Measurements from ENCODE around the genes AP3M1, ADK and KAT6B.

DNA sequence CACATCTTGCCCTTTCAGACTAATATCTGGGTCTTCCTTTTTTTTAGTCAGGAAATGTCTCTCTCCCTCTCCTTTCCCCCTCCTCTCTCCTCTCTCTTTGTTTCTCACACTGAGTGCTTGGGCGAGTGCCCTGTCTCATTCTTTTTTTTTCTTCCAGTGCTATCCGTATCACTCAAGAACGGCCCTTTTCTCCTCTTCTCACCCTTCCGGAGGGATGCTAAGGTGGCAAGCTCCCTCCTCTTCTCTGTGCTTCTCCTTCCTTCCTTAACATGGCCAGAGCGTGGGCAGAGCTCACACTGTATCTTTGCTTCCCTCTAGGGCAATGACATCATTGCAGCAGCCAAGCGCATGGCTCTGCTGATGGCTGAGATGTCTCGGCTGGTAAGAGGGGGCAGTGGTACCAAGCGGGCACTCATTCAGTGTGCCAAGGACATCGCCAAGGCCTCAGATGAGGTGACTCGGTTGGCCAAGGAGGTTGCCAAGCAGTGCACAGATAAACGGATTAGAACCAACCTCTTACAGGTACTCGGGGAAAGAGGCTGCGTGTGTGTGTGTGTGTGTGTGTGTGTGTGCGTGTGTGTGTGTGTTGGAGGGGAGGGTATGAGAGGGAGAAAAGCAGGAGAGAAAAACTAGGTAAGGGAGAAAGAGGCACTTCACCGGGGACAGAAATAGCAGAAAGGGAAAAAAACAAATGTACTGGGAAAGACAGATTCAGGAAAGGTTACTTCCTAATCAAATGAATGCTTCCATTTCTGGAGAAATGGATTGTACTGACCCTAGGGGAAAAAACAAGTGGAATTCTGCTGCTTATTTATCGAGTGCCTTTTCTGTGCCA is 36.5 kb downstream of the AP3M1 start:
- PRO-cap: no peak
- RAMPAGE, long total RNA, 4 experiments: no peak in any of the 4 experiments

GRCh38 chr10:74150238-74151127 is at the start of gene AP3M1:
Gene AP3M1 (minus strand): TSS chr10:74150828.
- PRO-cap: unidirectional peak, minus-strand start at chr10:74150549; unidirectional peak, minus-strand start at chr10:74150791; bidirectional peak, plus-strand start at chr10:74151221, minus-strand start at chr10:74151038
- RAMPAGE, long total RNA, 4 experiments: start-site peak on the minus strand in 4 of 4 experiments, at chr10:74150779-74150842 at its widest, 21 to 721 reads per replicate

- PRO-cap: bidirectional peak, plus-strand start at chr10:74151221, minus-strand start at chr10:74151038; unidirectional peak, plus-strand start at chr10:74151441; bidirectional peak, plus-strand start at chr10:74151574, minus-strand start at chr10:74151577; unidirectional peak, plus-strand start at chr10:74152067
- RAMPAGE, long total RNA, 4 experiments: start-site peak on the plus strand in 3 of 4 experiments, at chr10:74151199-74151267 at its widest, 46 to 221 reads per replicate
Measured at GRCh38 chr10:74151128-74152352, at the start of gene ADK. Gene ADK (plus strand): TSS chr10:74151221.

- PRO-cap: unidirectional peak, plus-strand start at chr10:74153424
- RAMPAGE, long total RNA, 4 experiments: no peak in any of the 4 experiments
Measured at GRCh38 chr10:74153154-74153555, 2.1 kb downstream of the ADK start.

- PRO-cap: bidirectional peak, plus-strand start at chr10:74826600, minus-strand start at chr10:74826235; bidirectional peak, plus-strand start at chr10:74827099, minus-strand start at chr10:74826939
- RAMPAGE, long total RNA, 4 experiments: start-site peak on the plus strand in 2 of 4 experiments, at chr10:74826596-74826644 at its widest, 18 to 31 reads per replicate
Measured at GRCh38 chr10:74826129-74827002, at the start of gene KAT6B. Gene KAT6B (plus strand): TSS chr10:74826600.

DNA sequence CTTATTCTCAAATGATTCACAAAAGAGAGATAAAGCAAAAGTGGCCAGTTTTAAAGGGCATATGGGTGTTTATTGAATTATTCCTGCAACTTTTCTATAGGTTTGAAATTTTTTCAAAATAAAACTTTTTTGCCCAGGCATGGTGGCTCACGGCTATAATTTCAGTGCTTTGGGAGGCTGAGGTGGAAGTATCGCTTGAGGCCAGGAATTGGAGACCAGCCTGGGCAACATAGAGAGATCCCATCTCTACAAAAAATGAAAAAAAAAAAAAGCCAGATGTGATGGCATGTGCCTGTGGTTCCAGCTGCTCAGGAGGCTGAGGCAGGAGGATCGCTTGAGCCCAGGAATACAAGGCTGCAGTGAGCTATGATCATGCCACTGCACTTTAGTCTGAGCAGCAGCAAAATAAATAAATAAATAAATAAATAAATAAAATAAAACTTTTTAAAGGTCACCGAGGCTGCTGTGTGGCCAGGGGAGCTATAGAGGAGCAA is 46.7 kb downstream of the KAT6B start:
- PRO-cap: no peak
- RAMPAGE, long total RNA, 4 experiments: no peak in any of the 4 experiments

DNA sequence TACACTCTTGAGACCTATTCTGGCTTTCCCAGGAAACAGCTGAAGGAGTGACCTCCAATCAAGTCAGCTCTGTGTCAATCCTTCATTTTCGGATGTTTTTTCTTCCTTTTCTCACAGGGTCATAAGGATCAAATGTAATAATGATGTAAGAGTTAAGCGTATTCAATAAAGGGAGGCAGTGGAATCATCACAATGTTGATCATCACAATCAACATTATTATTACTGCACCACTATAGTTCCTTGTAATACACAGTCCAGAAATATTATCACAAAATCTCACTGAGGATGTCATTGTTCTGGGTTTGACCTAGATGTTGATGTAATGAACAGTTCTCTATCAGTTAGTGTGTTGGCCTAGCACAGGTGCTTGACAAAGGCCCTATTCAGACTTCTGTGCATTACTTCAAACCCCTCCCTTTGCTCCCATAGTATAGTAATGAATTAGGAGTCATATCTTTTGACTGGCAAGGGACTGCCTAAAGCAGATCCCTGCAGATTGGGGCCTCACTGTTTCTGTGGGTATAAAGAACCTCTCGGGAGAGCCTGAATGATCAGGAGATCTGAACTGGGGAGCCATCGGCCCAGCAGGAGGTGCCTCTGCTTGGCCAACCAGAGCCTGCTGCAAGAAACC is 100.5 kb downstream of the KAT6B start:
- PRO-cap: no peak
- RAMPAGE, long total RNA, 4 experiments: no peak in any of the 4 experiments

DNA sequence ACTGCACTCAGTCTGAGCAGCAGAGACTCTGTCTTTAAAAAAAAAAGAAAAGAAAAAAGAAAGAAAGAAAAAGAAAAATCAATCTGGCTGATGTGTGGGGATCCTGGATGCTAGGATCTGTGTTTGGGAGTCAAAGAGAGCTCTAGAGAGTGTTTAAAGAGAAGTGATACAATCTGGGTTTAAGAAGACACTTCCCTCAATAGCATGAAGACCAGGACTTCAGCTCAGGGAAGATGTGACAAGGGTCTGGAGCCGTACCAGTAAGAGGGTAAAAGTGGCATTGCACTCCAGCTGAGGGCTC is 27.4 kb downstream of the DUSP29 start:
- PRO-cap: no peak
- RAMPAGE, long total RNA, 4 experiments: no peak in any of the 4 experiments

DNA sequence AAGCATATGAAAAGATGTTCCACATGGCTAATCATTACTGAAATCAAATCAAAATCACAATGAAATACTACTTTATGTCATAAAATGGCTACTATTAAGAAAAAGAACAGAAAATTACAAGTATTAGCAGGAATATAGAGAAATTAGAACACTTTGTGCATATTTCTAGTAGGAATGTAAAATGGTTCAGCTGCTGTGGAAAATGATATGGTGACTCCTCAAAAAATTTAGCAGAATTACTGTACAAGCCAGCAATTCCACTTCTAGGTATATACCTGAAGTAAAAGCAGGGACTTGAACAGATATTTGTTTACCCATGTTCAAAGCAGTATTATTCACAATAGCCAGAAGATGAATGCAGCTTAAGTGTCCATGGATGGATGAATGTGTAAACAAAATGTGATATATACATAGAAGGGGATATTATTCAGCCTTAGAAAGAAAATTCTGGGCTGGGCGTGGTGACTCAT is 25.4 kb downstream of the SAMD8 start:
- PRO-cap: no peak
- RAMPAGE, long total RNA, 4 experiments: no peak in any of the 4 experiments

- PRO-cap: no peak
- RAMPAGE, long total RNA, 4 experiments: no peak in any of the 4 experiments
Measured at GRCh38 chr10:75233333-75233912, 2.3 kb downstream of the COMTD1 start.

GRCh38 chr10:75399716-75400283 is 1.8 kb downstream of the ZNF503 start:
- PRO-cap: bidirectional peak, plus-strand start at chr10:75400138, minus-strand start at chr10:75400027
- RAMPAGE, long total RNA, 4 experiments: no peak in any of the 4 experiments

- PRO-cap: no peak
- RAMPAGE, long total RNA, 4 experiments: no peak in any of the 4 experiments
Measured at GRCh38 chr10:75407297-75407712, 5.7 kb upstream of the ZNF503 start.

DNA sequence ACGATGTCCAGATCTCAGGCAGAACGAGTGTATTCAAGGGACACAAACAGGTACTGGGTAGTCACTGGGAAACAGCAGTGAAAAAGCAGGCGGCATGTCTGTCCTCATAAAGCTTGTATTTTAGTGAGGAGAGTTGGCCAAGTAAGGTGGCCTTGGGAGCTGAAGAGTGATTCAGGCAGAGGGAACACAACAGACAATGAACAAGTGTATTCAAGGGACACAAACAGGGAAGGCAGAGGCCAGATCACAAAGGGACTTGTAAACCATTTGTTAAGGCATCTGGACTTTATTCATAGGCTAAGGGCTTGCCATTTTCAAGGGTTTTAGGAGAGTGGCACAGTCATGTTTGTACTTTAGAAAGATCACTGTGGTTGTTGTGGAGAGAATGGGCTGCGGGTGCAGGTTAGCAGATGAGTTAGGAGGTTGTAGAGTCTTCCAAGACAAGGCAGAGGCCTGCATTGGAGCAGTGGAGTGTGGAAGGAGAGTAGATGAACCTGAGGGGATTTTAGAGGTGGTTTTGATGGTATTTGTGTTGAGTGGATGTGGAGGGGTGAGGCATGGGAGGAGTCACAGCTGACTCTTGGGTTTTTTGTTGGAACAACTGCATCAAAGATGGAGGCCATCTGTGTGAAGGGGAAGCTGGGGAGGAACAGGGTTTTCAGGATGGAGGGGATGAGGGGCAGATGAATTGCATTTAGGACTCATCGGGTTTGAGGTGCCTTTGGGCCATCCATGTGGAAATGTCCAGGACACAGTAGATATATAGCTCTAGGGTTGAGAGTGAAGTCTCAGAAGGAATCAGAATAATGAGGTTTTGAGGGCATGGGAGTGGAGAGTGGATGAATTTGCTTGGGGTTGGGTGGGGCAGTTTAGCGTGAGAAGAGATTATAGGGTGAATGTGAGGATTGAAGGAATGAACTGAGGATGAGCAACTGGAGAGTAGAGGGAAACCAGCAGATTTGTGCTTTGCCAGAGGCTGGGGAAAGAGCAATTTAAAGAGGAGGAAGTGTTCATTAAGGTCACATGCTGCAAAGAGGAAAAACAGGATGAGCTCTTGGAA is 49.3 kb downstream of the LRMDA start:
- PRO-cap: no peak
- RAMPAGE, long total RNA, 4 experiments: start-site peak on the plus strand in 1 of 4 experiments, centred at positions 54 to 235 of the sequence, 5 to 6 reads per replicate

DNA sequence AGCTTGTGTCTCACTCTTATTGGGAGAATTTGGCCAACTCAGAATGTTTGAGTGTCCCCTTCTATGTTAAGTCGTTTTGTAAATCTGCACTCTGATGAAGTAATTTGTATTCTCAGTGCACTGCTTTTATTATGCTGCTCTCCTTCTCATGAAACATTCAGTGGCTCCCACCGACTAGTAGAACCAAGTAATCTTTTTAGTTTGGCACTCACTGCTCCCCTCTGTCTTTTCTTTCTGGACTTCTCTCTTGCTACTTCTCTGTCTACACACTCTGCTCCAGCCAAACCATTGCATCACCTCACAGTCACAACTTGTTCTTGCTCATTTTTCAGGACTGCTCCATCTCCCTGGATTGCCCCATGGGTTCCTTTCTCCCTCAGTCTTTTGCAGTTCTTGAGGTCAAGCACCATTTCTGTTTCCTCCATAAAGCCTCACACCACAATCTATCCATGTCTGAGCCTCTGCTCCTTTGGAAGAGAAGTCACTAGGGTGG is 186.0 kb downstream of the LRMDA start:
- PRO-cap: bidirectional peak, plus-strand start at position 379 of the sequence, minus-strand start at position 230 of the sequence
- RAMPAGE, long total RNA, 4 experiments: no peak in any of the 4 experiments

GRCh38 chr10:76024567-76025261 is 593.3 kb downstream of the LRMDA start:
- PRO-cap: no peak
- RAMPAGE, long total RNA, 4 experiments: no peak in any of the 4 experiments

- PRO-cap: no peak
- RAMPAGE, long total RNA, 4 experiments: no peak in any of the 4 experiments
Measured at GRCh38 chr10:77244857-77245560, 392.6 kb downstream of the KCNMA1 start.

DNA sequence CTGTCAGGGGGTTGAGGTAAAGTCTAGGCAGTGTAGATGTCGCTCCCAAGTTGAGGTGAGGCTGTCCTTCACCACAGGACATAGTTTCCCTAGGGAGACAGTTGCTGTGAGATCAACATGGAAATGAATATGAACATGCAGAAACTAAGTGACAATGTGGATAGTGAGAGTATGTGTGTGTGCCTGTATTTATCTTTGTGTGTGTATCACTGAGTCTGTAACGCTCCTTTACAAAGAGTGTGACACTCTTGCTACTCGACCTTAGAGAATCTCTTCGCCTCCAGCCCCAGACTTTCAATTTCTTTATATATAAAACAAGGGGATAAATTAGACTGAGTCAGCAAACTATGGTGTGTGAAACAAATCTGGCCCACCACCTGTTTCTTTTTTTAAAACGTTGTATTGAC is 240.6 kb downstream of the KCNMA1 start:
- PRO-cap: no peak
- RAMPAGE, long total RNA, 4 experiments: no peak in any of the 4 experiments

DNA sequence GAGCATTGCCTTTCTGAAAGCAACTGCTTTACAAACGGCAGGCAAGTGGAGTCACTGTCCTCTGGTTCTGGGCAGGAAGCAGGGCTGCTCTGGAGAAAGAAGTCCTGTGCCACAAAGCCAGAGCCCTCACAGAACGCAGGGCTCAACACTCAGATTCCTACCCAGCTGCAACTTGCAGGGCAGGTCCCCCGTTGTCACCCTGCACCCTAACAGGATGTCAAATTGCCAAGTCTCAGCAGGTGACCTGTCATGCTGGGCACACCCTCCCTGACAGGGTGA is 227.7 kb downstream of the KCNMA1 start:
- PRO-cap: no peak
- RAMPAGE, long total RNA, 4 experiments: no peak in any of the 4 experiments

DNA sequence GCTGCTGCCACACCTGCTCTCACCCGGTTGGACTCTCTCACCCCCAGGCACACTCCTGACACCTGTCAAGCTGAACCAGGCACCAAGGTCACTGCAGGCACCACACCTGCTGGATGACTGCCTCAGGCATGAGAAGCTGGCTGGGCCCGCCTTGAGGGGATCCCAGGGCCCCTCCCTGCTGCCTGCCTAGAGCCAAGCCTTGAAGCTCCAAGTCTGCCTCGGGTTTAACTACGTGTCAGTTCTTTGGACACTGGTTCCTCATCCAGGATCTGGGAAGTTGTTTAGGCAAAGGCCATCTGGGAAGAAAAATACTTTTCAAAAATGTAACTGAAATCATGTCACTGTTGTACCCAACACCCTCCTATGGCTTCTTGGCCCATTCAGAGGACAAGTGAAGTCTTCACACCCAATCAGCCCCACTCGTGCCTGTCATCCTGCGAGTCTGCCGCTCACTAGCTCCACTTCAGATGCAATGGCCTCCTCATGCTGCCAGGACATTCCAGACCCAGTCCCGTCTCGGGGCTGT is 227.3 kb downstream of the KCNMA1 start:
- PRO-cap: no peak
- RAMPAGE, long total RNA, 4 experiments: no peak in any of the 4 experiments

DNA sequence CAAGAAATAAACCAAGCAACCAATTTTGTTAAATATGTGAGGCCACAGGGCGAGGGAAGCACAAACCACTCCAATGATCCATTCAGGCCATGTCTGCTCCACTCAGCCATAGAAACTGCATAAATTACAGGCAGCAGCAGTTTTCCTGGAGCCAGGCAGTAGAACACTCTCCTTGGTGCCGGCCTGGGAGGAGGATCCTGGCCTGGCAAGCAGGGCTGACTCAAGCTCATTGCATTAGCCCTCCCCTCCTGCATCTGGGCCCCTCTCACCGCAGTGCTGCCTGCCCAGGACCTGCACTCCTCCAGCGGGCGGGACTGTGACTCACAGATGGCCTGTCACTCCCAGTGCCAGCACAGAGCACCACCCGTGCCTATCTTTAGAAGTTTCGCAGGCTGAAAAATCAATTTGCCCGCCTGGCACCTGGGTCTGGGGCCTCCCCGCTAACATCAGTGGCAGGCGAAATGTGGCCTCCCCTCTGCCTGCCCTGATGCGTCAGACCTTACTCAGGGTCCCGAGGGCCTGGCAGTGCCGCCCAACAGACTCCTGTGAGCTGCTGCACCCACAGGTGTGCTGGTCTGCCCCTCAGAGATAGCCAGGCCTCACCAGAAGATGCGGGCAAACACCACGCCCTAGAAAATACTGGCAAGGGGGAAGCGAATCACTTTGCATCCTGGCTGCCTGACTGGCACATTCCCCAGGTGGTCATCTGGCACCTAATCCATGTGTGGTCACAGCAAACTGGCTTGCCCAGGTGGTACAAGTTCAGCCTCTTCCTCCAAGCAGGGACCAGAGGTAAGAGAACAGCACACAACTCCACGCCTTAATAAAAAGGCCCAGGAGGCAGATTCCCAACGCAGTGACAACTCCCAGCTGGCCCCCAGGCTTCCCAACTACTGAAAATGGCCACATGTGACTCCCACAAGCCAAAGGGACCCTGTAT is 123.7 kb downstream of the KCNMA1 start:
- PRO-cap: unidirectional peak, minus-strand start at position 256 of the sequence
- RAMPAGE, long total RNA, 4 experiments: no peak in any of the 4 experiments

Measured in gastroesophageal sphincter (tissue), 4 donors.